Bronchus (tissue), 1 donor: ENCODE results near the genes LRGUK, BPGM, CALD1 and FAM180A.

- PRO-cap, result no peak
These were observed 195.1 kb upstream of the PLXNA4 start for GRCh38 chr7:132771231-132771884.

- PRO-cap, result no peak
These were observed 11.9 kb downstream of the CHCHD3 start for GRCh38 chr7:133070036-133070327.

GRCh38 chr7:134126755-134127884, at the start of gene LRGUK:
Gene LRGUK, plus strand, starts transcription at chr7:134127340.
- PRO-cap, result unidirectional peak, plus-strand start at chr7:134127365

GRCh38 chr7:134429470-134429715, 29.5 kb downstream of the AKR1B1 start:
- PRO-cap, result no peak

- PRO-cap, result no peak
These were observed 24.9 kb upstream of the AKR1B10 start for GRCh38 chr7:134502387-134502938.

GRCh38 chr7:134542189-134542640, 6.7 kb upstream of the AKR1B15 start:
- PRO-cap, result no peak

DNA sequence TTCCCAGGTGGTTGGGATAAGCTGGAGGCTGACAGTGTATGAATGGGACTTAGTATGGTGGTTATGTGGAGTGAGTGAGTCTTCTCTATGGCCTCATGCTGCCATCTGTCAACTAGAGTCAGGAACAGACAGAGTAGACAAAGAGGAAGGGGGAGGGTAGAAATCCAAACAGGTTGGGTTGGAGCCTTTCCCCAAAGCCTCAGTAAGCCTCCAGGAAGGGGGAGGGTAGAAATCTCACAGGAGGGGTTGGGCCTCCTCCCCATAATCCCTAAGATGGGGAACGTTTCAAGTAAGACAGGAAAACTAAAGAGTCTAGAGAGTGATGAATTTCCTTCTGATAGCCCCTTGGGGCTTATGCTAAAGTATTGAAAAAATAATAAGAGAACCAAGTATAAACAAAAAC, 2.0 kb upstream of the AKR1B15 start:
- PRO-cap, result no peak

DNA sequence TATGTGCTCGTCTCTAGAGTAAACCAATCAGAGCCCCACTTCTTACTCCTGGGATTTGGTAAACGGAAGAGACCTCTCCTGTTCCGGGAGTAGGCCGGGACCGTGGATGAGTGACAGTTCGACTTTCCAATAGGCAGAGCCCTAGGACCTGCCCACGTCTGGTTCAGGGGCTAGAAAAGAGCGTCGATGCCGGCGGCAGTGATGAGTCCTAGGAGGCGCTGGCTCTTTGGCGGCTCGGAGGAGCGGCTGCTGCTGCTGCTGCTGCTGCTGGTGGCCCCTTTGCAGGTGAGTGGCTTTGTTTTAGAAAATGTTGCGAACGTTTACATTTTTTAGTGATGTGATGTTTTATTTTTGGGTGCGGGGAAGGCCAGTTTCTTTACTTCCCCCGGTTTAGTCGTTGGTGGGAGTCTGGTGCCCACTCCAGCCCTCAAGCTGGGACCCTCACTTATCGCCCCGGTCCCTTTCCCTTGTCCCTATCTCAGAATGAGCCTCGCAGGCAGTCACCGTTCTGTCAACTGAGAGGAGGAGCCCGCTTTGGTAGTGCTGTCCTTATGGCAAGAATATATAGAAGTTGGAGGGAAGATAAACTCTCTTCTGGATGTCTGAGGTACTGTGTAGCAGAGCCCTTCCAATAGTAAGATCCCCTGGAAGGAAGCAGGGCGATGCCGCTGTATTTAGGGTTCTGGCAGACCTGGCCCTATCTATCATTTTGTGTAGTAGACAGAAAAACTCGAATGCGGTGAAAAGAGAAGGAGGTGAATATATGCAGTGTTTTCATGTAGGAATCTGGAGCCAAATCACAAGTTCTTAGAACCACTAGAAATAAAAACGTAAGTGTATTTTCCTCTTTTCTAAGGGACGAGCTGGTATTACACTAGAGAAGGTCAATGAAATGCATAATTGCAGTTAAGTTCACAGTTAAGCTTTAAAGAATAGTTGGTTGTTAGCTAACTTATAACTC, at the start of gene BPGM:
Gene BPGM (plus strand): TSS at position 201 of the 961 bp plus-strand sequence.
- PRO-cap, result bidirectional peak, plus-strand start at position 202 of the sequence, minus-strand start outside the sequence

- PRO-cap, result no peak
These were observed 44.0 kb downstream of the BPGM start for GRCh38 chr7:134690410-134691238.

GRCh38 chr7:134691631-134691919, 44.9 kb downstream of the BPGM start:
- PRO-cap, result no peak

GRCh38 chr7:134719297-134719674, 60.1 kb upstream of the CALD1 start:
- PRO-cap, result no peak

DNA sequence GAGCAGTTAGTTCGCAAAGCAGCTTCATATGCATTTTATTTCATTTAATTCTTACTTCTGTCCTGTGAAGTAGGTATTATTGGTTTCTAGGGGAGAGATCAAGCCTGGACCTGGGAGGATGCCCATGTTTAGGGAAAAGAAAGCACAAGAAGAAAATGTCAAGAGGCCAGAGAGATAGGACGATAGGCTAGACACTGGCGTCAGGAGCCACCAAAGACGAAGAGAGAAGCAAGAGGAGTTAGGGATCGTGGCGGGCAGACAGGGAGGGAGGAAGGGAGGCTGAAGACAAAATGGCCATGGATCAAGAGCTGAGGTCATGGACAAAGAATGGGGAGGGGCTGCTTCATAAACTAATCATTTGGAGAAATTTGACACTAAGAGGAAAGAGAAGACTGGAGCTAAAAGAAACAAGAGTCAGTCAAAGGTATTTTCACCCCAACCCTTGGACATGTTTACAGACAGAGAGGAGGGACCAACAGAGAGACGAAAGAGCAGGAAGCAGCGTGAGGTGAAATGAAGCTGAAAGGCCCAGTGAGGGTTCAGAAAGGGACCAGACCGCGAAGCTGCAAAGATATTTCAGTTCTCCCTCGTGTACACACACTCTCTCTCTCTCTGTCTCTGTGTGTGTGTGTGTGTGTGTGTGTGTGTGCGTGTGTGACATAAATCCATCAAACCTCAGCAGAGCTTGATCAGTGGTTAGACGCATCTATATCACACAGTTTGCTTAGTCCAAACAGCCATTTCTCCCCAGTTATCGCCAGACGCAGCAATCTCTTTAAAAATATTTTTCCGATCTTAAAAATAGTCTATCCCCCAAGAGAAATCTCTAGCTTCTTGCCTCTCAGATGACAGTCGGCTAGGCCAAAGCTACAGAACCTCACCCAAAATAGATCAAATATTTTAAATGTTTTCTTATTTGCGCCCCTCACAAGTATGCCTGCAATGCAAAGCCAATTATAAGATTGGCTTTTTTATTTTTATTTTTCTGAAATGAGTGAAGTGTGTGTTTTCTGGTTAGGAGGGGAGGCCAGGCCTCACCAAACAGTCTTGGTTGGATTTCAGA, 12.5 kb upstream of the CALD1 start:
- PRO-cap, result unidirectional peak, plus-strand start at position 542 of the sequence

GRCh38 chr7:134778994-134779991, at the start of gene CALD1:
Gene CALD1, plus strand, starts transcription at chr7:134779634.
- PRO-cap, result bidirectional peak, plus-strand start at chr7:134779720, minus-strand start at chr7:134779548

DNA sequence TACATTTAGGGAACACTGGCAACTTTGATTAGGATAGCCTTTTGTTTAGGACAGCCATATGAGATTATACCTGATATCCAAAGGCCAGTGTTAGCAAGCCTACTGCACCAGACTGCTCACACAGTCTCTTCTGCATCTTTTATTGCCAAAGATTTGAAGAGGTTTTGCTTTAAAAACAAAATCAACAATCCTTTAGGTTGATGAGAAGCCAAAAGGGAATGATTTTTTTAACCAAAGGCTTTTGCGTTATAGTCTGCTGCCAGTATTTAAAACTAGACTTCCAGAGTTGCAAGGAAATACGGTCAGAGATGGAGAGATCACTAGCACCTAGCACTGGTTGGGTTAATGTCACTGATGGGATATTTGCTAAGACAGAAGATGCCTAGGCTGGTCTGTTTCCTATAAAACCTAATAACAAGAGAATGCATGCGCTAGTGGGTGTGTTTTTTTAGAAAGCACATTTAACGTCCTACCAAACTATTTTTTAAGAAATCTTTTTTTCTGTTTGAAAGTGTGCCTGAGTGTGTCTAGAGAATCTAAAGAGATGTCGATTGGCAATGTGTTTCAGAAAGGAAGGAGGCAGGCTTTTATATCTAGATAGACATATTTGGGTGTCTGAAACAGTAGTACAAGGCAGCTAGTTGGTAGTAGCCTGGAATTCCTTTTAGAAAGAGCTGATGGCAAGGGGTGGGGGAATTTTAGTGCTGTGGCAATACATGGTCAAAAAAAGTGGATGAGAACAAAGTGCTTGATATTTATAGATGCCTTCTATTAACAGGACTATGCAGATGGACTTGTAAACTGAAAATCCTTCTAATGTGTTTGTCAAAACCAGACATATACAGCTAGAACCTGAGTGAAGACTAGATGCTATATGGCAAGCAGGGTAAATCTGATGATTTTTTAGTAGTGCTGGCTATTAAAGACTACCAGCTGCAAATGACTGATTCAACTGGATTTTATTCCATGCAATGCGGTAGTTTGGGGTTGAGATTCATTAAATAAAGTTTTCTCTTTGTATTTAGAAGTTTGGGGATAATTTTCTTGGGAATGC, 885 bp downstream of the CALD1 start:
- PRO-cap, result no peak

- PRO-cap, result no peak
These were observed 75.4 kb upstream of the AGBL3 start for GRCh38 chr7:134910847-134911390.

- PRO-cap, result unidirectional peak, plus-strand start at chr7:134942930
These were observed 43.6 kb upstream of the AGBL3 start for GRCh38 chr7:134942686-134943074.

DNA sequence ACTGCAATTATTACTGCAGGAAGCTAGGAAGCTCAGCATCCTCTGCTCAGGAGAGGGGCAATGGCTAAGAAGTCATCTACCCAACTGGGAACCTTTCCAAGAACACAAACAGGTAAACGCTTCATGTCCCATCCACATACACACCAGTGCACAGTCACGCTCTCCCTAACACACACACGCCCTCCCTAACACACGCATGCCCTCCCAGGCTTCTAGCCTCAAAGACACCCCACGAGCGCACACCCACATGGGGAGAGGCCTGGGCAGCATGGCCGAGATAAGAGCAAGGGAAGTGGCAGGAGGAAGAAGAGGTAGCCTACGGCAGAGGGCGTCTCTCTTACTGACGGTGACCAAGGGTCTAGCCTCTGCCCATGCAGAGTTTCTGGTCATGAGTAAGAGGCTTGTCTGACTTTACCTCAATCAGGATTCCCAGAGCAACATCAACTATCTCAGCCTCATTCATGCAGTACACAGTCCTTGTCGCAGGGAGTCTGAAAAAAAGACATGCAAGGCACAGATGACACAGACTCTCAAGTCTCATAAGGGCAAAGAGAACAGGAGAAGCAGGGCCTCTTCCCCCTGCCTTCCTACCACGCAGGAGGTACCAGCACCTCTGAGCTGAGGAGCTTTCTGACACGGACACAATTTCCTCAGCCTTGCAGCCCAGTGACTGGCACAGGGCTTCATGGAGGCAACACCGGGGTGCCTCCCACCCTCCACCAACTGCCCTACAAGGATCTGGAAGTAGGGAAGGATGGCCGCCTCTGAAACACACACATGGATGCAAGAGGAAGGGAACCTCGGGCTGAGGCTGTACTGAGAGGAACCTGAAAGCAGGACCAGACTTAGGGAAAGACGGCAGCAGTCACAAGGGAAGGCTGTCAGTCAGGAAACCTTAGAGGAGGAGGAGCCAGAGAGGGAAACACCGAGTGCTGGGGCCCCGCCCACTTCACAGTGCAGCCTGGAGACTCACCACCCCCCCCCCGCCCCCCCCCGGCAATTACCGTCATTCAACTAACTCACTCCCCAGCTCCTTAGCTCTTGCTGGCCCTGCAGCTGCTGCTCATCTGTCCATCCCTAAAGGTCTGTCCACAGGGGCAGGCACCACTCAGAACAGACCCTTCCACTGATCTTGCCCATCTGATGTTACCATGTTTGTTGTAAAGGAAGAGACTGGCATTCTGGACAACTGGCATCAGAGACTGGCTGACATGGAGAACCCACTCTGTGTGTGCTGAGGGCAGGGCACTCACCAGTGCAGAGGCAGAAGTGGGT, 2.8 kb downstream of the CYREN start:
- PRO-cap, result no peak

GRCh38 chr7:135558087-135558835, 544 bp downstream of the NUP205 start:
- PRO-cap, result no peak

DNA sequence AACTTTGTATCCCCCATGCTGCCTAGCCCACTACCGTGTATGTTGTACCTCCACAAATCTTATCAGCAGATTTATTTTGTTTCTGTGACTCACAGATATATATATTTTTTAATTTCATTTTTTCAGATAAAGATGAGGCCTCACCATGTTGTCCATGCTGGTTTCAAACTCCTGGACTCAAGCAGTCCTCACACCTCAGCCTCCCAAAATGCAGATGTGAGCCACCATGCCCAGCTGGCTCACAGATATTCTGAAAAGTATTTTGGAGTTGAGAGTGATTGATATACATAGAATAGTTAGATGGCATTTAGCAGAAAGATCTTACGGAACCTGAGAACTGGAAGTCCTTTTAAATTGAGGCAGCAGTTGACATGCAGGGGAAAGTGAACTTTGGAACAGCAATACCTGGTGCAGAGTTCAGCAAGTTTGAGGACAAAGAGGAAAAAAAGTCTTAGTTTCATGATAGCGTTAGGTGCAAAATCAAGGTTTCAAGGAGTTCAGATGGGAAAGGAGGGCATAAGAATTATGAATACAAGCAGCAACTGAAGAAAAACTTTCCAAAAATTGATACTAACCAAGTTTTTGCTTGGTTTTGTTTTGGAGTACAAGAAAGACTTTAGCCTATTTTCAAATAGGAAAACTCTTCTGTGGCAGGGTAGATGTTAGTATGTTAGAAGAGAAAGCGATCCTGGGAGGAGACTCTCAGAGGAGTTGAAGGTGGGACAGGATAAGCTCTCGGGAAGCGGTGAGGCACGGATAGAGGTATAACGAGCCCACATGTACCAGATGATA, 28.1 kb upstream of the STMP1 start:
- PRO-cap, result no peak

- PRO-cap, result unidirectional peak, minus-strand start at chr7:135748813
These were observed at the start of gene FAM180A for GRCh38 chr7:135748342-135749203. Gene FAM180A, minus strand, starts transcription at chr7:135748813.